ENCODE data around the gene STK40.

DNA sequence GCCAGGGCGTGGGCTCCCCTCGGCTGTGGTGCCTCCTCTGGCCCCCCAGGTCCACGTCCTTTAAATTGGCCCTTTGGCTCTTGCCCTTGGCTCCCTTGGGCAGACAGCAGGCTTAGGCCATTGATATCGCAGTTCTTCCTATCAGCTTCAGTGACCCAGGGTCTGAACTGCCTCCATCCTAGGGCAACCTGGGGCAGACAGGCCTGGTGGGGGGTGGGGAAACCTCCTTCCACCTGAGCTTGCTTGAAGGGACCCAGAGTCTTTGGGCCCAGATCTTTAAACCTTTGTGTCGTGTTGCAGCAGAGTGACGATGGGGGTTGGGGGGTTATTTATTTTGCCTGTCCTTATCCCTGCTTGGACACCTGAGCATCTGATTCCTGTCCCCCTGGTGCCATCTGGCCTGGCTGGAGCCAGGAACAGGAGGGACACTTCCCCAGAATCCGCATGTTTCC, 7.0 kb upstream of the TFAP2E start:
- PRO-cap, 3 experiments = no peak in any of the 3 experiments
- RAMPAGE, long total RNA = no peak

DNA sequence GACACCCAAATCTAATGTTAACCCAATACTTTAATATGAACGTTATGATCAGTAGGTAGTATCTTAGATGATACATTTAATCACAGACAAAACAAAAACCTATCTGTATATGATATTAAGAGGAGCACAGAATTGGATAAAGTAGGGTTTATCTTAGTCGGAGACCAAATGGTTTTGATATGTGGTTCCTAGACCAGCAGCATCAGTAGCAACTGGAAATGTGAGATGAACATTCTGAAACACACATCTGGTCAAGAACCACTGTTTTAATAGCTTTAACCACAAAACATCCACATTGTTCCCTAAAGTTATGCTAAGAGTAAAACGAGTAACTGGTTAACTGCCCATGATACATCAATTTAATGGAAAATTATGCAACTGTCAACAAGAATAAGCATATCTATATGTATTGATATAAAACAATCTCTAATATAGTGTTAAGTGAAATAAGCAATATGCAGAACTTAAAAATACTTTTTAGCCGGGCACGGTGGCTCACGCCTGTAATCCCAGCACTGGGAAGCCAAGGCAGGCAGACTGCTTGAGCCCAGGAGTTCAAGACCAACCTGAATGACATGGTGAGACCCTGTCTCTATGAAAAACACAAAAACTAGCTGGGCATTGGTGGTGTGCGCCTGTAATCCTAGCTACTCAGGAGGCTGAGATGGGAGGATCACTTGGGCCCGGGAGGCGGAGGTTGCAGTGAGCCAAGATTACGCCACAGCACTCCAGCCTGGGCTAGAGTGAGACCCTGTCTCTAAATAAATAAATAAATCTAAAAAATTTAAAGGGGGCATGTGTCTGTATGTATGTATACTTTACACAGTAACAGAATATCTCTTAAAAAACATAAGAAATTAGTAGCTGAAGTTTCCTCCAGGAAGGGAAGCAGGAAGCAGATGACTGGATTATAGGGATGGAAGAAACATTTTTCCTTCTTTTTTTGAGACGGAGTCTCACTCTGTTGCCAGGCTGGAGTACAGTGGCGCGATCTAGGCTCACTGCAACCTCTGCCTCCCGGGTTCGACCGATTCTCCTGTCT, 28.8 kb downstream of the TFAP2E start:
- PRO-cap, 3 experiments = no peak in any of the 3 experiments
- RAMPAGE, long total RNA = no peak

DNA sequence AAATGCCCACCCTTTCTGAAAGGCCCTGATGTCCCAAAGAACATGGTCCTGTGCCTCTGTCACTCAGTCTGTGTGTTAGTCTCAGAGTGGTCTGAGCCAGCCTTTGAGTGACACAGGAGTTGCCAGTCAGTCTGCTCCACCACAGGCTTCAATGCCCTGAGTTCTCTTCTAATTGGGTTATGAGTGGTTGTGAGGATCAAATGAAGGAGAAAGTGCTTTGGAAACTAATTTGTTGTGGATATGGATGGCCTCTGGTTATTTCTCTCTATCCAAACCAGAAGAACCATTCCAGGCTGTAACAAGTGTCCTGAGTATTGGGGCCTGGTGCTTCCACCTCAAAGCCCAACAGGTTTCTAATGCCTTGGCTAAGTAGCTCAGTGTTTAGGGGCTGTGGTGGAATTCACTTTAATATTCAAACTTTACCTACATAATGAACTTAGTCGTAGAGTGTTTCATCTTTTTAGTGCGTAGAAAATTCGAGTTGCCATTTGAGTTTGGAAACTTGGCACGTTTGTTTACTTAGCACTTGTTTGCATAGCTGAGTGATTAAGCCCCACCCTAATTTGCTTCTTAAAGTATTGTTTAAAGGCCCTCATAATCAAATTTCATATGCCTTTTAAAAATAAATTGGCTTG, 1.3 kb downstream of the AGO4 start:
- PRO-cap, 3 experiments = peak in 1 of 3 experiments; most common minus-strand start position 62 of the sequence (in 1)
- RAMPAGE, long total RNA = no peak

GRCh38 chr1:35850774-35851275, 32.2 kb upstream of the AGO1 start:
- PRO-cap, 3 experiments = no peak in any of the 3 experiments
- RAMPAGE, long total RNA = no peak

- PRO-cap, 3 experiments = no peak in any of the 3 experiments
- RAMPAGE, long total RNA = no peak
Measured at GRCh38 chr1:36176181-36176882, 20.4 kb downstream of the MAP7D1 start.

GRCh38 chr1:36183074-36183878, 27.3 kb downstream of the MAP7D1 start:
- PRO-cap, 3 experiments = no peak in any of the 3 experiments
- RAMPAGE, long total RNA = no peak

DNA sequence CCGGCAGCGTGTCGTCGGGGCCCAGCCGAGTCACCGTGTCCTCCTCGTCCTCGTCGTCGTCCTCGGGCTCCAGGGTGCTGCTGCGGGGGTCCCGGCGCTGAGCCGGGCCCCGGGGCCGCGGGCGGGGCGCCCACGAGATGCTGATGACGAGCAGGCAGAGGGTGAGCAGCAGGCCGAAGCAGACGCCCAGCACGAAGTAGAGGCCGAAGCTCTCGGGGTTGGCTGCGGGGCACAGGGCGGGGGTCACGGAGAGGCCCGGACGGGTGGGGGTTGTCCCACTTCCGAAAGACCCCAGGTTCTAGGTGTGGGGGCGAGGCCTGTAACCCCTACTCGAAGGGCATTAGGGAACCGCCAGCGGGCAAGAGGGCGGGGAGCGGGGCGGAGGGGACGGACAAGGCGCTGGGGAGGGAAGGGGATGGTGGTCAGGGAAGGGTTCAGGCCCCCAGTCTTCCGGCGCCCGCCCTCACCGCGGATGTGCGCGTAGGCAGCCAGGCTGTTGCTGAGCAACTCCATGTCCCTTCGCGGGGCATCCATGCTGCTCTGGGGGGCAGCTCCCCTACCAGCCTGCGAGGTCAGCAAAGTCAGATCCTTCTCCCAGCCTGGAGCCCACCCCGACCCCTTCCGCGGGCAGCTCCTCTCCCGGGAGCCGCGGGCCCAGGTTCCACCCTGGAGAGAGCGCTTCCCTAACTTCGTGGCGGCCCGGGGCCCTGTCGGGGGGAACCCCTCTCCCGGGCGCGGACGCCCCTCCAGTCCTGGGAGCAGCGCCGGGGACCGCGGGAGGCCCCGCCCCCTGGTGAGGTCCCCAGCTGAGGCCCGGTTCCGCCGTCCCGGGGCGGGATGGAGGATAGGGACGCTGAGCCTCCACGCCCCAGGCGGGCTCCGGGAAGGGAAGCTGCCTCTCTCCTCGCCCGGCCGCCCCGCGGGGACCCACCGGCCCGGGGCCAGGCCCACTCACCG, 663 bp downstream of the EVA1B start:
- PRO-cap, 3 experiments = no peak in any of the 3 experiments
- RAMPAGE, long total RNA = no peak

- PRO-cap, 3 experiments = no peak in any of the 3 experiments
- RAMPAGE, long total RNA = no peak
Measured at GRCh38 chr1:36328598-36329161, 5.2 kb upstream of the EVA1B start.

GRCh38 chr1:36385548-36386090, at the start of gene STK40:
TSS of gene STK40 (minus strand) at chr1:36385924.
- PRO-cap, 3 experiments = peak in 3 of 3 experiments; most common minus-strand start chr1:36385893 (in 1)
- RAMPAGE, long total RNA = no peak

DNA sequence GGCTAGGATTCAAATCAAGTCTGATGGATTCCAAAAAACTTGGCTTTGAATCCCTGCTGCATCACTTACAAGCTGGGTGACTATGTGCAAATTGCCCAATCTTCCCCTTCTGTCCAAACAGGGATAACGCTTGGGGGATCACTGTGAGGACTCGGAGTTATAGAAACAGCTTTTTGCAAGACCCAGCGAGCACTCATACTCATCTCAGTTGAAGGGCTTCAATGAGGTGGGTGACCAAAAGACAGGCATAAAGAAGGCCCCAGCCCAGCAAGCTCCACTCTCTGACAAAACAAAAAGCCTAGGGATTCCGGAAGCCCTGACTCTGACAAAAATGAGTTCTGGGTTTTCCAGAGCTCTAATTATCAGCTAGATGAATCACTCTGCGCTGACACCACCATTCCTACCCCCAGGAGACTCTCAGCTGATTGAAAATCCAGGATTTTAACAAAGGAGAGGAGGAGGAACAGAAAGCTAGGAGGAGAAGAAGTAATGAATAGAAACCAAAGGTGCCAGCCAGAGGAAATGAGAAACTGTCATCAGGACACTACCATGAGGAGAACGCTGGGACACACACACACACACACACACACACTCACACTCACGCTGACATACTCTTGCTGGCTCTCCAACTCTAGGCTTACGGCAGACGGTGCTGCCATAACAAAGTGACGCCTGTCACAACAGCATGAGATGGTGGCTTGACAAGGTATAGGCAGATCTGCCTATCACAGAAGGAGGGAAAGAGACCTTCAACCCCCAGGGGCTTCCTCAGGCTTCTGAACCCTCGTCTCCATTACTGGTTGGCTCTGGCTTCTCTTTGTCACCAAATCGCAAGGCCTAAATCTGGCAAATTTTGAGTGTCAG, 1.7 kb upstream of the STK40 start:
- PRO-cap, 3 experiments = no peak in any of the 3 experiments
- RAMPAGE, long total RNA = no peak

DNA sequence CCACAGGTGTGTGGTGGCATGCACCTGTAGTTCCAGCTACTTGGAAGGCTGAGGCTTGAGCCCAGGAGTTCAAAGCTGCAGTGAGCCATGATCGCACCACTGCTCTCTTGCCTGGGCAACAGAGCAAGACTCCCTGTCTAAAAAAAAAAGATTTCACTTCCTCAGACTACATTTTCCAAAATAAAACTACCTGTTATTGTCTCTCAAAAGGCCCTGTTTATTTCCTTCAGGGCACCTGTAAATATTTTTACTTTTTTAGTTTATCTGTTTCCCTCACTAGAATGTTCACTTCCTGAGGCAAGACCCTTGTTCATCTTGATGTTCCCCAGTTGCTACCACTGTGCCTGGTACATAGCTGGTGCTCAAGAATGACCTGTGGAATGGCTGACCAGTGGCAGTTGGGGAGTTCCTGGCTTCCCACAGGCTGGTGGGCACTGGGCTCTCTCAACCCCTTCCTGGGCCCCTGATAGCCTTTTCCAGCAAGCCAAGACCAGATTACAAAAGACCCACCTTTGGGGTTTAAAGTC, 4.9 kb upstream of the STK40 start:
- PRO-cap, 3 experiments = no peak in any of the 3 experiments
- RAMPAGE, long total RNA = no peak

GRCh38 chr1:36471778-36472442, 7.7 kb upstream of the MRPS15 start:
- PRO-cap, 3 experiments = no peak in any of the 3 experiments
- RAMPAGE, long total RNA = no peak

GRCh38 chr1:36483142-36483518, 417 bp upstream of the CSF3R start:
- PRO-cap, 3 experiments = no peak in any of the 3 experiments
- RAMPAGE, long total RNA = no peak

DNA sequence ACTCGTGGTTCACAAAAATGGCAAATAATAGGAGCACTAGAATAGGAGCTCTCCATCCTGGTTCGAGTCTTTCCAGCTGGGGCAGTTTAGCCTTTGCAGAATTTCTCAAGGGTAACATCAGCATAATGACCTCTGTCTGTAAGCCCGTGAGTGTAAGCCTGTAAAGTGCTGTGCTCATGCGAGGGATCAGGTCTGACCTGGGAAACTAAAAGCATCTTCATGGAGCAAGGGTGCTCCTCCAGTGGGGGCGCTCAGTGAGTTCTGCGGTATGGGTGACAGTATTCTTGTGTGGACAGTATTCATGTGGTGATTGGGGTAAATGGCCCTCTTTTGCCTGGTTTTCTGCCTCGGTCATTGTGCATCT, 824 bp upstream of the ZC3H12A start:
- PRO-cap, 3 experiments = no peak in any of the 3 experiments
- RAMPAGE, long total RNA = no peak

DNA sequence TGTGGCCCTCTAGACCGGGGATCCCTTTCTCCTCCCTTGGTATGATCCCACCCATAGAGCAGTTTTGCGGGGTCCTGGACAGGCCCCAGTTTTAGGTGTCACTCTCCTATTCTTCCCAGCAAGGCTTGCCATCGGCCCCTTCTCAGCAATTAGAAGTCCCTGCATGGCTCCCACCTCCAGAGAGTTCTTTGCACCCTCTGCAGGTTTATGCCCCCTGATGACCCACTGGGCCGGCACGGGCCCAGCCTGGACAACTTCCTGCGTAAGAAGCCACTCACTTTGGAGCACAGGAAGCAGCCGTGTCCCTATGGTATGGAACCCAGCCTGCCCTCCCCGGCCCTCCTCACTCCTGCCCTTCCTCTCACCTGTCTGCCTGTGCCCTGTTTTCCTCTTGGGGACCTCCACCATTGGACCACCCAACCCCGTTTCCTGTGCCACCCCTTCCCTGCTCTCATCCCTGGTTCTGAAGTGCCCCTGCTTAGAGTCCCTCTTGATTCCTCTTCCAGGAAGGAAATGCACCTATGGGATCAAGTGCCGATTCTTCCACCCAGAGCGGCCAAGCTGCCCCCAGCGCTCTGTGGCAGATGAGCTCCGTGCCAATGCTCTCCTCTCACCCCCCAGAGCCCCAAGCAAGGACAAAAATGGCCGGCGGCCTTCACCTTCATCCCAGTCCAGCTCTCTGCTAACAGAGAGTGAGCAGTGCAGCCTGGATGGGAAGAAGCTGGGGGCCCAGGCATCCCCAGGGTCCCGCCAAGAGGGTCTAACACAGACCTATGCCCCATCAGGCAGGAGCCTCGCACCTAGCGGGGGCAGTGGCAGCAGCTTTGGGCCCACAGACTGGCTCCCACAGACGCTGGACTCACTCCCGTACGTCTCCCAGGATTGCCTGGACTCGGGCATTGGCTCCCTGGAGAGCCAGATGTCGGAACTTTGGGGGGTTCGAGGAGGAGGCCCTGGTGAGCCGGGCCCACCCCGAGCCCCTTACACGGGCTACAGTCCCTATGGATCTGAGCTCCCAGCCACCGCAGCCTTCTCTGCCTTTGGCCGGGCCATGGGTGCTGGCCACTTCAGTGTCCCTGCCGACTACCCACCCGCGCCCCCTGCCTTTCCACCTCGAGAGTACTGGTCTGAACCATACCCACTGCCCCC, 8.2 kb downstream of the ZC3H12A start:
- PRO-cap, 3 experiments = no peak in any of the 3 experiments
- RAMPAGE, long total RNA = no peak

DNA sequence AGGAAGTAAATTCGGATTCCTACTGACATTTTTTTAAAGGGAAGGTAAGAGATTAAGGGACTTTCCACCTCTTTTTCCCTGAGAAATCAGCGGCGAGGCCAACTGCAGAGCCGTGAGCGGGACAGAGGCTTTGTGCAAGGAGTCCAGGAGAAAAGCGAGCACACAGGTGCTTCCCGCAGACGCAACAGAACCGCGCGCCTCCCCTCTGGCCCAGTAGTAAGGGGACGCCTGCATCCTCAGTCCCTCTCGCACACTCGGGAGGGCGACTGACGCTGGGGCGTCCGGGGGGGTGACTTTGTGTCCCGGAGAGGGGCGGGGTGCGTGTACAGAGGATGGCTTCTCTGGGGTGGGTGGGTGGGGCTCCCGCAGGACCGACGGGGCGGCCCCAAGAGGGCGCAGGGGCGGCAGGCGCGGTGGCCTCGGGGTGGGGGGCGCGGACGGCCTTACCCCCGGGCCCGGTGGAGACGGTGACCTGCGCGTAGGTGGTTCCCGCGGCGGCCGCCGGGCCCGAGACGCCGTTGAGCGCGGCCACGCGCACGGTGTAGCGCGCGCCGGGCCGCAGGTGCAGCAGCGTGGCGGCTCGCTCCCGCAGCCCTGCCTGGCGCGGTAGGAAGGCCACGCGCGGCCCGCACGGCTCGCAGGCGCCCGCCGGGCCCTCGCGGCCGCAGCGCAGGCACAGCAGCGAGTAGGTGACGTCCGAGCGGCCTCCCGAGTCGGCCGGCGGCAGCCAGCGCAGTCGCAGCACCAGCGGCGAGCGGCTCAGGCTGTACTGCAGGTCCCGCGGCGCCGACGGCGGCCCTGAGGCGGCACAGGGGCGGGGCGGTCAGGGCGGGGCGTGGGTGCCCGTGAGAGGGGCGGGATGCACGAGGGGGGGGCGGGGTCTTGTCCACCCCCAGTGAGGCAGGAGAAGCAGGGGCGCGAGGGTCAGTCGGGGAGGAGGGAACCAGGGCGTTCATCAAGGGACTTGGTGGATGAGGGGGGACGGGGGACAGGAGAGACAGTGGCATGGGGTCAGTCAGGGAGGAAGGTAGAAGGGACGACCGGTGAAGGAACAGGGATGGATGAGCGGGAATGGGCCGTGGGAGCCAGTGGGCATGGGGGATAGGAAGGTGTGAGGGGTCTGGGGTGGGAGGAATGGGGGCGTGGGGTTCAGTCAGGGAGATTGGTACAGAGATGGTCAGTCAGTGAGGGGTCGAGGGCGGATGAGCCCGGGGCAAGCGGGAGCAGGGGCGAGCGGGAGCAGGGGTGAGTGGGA, 12.1 kb downstream of the EPHA10 start:
- PRO-cap, 3 experiments = peak in 3 of 3 experiments; most common plus-strand start position 368 of the sequence (in 1); most common minus-strand start position 514 of the sequence (in 3)
- RAMPAGE, long total RNA = no peak

GRCh38 chr1:37802932-37803811, 4.4 kb upstream of the C1orf122 start:
- PRO-cap, 3 experiments = no peak in any of the 3 experiments
- RAMPAGE, long total RNA = no peak

GRCh38 chr1:37859940-37860770, 763 bp upstream of the MTF1 start:
- PRO-cap, 3 experiments = no peak in any of the 3 experiments
- RAMPAGE, long total RNA = no peak

DNA sequence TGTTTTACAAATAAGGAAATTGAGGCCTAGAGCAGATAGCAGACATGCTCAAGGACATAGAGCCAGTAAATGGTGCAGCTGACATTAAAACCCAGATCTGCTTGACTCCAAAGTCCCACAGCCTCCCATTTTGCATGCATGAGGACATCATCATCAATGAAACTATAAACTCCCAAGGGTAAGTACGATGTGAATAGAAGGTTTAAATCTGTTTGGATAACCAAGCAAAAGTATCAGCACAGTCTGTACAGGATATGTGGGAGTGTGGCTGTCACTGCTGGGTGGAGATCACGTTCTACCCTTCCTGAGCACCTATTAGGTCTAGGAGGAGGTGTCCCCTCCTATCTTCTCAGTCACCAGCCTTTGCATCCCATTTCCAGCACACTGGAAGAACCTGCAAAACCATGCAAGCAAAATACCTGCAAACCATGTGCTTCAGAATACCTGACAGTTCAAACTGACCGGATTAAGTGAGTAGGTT, 27.9 kb downstream of the INPP5B start:
- PRO-cap, 3 experiments = no peak in any of the 3 experiments
- RAMPAGE, long total RNA = no peak

- PRO-cap, 3 experiments = no peak in any of the 3 experiments
- RAMPAGE, long total RNA = no peak
Measured at GRCh38 chr1:37997506-37998189, 7.7 kb downstream of the FHL3 start.